Hair follicular keratinocyte (primary cell): Measurements from ENCODE around the gene GPSM1.

GRCh38 chr9:135888187-135888657 lies 19.1 kb downstream of the CAMSAP1 start:
- RAMPAGE, long total RNA: no peak

- RAMPAGE, long total RNA: no peak
These were observed 12.4 kb upstream of the CAMSAP1 start for GRCh38 chr9:135919538-135920395.

GRCh38 chr9:135933397-135934012 lies 26.2 kb upstream of the CAMSAP1 start:
- RAMPAGE, long total RNA: no peak

DNA sequence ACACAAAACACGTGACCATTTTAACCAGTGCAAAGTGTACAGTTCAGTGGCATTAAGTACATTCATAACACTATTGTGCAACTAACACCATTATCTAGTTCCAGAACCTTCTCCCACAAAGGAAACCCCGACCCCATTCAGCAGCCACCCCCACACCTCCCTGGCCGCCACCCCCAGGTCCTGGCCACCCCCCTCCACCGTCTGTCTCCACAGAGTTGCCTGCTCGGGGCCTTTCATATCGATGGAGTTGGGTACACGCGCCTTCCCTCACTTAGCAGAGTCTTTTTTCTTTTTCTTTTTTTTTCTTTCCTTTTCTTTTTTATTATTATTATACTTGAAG lies 33.7 kb upstream of the UBAC1 start:
- RAMPAGE, long total RNA: no peak

DNA sequence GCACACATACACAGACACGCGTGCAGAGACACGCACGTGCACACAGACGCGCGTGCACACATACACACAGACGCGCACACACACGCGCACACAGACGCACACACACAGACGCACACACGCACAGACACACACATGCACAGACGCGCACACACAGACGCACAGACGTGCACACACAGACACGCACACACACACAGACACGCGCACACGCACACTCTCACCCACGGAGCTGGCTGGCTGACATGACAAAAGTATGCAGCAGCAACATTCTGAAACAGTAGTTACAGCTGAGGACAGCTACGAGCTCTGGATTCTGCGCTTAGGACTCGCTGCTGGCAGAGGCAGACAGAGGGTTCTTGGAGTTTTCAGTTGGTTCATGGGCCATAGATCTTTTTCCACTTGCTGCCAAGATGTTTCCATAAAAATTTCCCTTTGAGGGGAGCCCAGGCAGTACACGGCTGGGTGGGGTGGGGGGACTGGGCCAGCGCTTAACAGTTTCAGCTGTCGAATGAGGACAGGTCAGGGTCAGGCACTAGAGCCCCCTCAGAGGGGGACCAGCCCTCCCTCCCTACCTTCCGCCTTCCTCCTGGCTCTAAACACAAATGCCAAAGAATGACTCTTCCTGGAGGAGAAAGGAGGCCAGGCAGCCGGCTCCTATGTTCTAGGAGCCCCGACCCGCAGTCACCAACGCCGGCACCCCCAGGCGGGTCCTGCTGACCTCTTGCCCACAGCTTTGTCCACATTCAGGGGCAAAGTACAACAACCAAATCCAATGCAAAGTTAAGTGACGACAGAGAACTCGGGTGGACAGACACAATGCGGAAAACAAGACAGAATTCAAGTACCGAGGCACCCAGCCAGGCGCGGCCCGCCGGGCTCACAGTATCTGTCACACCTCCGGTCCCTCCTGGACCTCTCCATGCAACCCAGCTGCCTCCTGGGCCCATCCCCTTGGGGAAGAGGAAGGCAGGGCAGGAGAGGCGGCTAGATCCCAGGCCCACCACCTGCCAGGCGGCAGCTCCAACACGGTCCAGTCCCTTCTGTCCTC lies 46.5 kb upstream of the UBAC1 start:
- RAMPAGE, long total RNA: no peak

DNA sequence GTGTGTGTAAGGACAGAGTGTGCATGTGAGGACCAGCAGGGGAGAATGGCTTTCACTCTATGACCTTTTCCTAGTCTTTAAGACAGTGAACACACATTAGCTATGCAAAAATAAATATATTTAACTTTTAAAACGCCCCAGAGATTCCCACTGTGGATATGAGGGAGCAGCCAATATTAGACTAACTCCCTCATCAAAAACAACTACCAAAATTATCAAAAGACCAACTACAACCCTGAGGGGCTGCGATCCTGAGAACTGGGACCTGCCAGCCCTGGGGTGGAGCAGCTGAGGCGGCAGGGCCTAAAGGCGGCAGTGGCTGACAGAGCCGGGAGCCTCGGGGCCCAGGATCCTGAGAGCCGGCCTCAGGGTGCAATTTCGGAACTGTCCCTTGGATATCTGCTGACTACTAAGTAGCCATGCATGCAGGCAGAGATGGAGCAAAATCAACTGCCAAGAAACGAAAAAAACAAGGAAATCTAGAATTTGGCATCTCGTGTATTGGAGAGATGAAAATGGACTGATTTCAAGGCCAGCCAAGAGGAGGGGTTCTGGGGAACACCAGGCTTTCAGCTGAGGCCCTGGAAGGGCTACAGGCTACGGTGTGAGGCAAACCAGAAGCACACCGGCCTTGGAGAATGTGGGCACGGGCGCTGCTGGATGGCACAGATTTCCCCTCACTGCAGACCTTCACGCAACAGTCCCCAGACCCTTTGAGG lies 63.6 kb upstream of the UBAC1 start:
- RAMPAGE, long total RNA: no peak

- RAMPAGE, long total RNA: no peak
These were observed 14.4 kb upstream of the TMEM250 start for GRCh38 chr9:136132741-136133729.

DNA sequence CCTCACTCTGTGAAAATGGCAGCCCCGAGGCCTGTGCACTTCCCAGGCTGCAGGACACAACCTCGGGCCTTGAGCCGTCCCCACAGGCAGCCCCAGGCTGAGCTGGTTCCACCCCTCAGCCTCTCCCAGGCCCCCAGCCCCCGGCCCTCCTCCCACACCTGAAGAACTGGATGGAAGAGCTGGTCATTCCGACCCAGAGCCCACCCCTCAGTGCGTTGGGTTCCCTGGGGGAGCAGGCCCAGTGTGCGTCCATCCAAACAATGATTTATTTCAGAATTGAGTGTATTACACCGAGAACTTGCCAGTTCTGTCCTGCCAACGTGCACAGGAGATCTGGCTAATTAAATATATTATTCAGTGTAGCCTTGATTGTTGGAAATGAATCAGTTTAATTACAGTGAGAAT lies 30.5 kb upstream of the TMEM250 start:
- RAMPAGE, long total RNA: no peak

DNA sequence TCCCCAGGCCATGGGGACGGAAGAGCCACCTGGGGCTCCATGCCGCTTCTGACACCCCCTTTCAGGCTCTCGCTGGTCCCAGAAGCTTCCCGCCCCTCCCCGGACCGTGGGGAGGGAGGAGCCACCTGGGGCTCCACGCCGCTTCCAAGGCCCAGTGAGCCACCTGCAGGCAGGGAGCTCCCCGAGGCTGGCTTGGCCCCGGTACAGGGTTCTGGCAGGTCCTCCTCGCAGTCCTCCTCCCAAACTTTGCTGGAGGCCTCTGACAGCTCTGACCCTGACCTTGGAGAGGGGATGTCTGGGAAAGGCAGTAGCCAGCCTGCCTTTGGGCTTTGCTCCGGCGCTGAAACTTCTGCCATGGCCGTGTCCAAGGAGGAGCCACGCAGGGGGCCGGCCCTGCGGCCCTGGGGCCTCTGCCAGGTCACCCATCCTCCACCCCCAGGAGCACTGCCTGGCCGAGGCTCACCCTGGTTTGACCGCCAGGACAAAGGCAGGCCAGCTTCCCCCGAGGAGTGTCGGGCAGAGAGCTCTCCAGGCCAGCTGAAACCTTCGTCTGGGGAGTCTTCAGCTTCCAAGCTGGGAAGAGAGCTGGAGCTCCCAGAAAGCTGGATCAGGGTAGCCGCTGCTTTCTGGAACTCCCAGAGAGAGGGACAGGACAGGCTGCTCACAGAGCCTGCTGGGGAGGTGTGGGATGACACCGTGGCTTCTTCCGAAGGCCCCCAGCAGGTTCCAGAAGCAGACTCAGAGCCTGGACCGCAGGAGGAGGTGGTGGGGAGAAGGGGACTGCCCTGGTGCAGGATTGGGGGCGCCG lies 8.9 kb upstream of the QSOX2 start:
- RAMPAGE, long total RNA: no peak

- RAMPAGE, long total RNA: no peak
These were observed 21.6 kb upstream of the QSOX2 start for GRCh38 chr9:136266805-136267987.

DNA sequence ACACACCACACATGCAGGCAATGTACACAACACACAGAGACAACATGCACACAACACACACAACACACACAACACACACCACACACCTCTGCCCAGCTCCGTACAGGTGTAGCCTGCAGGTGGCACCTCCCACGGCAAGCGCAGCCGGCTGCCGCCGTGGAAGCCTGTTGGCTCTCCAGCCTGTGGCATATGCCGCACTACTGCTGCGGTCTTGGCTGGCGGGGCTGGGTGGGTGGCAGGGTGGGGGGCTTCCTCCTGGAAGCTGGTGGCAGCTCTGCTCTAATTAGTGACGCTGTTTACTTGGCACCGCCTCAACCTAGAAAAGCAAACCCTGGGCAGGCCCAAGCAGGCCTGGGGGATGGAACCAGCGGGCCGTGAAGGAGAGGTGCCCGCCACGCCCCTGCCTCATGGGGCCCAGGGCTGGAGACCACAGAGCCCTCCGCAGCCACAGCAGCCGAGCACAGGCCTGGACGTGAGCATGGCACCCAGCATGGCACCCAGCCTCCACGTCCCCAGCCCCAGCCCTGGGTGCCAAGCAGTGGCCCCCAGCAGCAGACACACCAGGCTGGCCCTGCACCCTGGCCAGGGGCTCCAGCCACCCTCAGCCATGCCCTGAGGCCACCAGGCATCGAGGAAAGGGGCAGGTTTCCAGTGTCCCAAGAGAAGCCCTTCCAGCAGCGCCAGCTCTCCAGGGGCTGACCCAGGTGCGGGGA lies 5.2 kb upstream of the CCDC187 start:
- RAMPAGE, long total RNA: no peak

DNA sequence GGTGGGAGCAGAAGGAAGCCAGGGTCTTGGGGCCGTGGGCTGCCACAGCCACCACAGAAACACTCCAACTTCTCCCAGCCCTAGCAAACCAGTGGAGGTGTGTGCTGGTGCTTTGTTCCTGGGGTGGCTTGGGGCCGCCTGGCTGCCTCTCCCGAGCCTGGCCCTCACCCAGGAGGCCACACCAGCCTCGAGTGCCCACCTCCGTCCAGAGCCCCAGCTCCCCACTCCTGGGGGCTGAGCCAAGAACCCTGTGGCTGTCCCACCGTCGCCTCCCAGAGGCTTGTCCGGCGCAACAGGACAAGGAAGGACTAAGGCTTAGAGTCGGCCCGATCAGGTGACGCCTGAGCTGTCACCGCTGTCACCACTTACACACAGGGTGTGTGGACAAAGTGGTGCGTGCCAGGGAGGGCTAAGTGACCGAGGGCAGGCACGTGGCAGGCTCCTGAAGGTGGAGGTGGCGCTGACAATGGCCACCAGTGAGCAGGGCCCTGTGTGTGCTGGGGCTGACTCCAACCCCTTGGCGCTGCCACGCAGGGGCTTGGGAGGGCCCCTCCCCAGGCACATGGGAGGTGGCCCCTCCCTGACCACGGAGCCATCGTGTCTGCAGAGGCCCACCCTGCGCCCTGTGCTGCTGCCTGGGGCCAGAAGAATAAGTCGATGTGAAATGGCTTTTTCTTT lies 2.9 kb upstream of the GPSM1 start:
- RAMPAGE, long total RNA: no peak

GRCh38 chr9:136326748-136328024 lies at the start of gene GPSM1:
GPSM1 (plus strand) TSS chr9:136327539.
- RAMPAGE, long total RNA: no peak

DNA sequence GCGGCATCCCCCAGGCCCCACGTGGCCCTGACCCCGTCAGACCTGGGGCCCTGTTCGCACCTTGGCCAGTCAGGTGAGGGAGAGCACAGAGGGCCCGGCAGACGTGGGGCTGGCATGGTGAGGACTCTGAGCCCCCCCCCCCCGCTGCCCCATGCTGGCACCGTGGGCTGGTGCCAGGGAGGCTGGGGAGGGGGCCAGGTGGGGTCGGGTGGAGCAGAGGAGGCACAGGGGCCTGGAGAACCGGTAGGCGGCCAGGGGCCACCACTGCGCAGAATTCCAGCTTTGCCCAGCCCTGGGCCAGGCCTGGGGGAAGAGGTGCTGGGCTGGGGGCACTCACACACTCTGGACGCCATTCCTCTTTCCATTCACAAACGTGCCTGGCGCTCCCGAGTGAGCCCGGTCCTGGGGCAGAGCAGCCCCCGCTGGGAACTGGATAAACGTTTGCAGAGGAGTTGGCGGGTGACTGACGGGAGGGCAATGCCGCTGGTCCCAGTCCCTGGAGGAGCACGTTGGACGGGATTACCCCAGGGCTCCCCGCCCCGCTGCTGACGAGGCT lies 4.0 kb downstream of the GPSM1 start:
- RAMPAGE, long total RNA: no peak

GRCh38 chr9:136395544-136396437 lies 4.2 kb downstream of the SNAPC4 start:
- RAMPAGE, long total RNA: no peak

DNA sequence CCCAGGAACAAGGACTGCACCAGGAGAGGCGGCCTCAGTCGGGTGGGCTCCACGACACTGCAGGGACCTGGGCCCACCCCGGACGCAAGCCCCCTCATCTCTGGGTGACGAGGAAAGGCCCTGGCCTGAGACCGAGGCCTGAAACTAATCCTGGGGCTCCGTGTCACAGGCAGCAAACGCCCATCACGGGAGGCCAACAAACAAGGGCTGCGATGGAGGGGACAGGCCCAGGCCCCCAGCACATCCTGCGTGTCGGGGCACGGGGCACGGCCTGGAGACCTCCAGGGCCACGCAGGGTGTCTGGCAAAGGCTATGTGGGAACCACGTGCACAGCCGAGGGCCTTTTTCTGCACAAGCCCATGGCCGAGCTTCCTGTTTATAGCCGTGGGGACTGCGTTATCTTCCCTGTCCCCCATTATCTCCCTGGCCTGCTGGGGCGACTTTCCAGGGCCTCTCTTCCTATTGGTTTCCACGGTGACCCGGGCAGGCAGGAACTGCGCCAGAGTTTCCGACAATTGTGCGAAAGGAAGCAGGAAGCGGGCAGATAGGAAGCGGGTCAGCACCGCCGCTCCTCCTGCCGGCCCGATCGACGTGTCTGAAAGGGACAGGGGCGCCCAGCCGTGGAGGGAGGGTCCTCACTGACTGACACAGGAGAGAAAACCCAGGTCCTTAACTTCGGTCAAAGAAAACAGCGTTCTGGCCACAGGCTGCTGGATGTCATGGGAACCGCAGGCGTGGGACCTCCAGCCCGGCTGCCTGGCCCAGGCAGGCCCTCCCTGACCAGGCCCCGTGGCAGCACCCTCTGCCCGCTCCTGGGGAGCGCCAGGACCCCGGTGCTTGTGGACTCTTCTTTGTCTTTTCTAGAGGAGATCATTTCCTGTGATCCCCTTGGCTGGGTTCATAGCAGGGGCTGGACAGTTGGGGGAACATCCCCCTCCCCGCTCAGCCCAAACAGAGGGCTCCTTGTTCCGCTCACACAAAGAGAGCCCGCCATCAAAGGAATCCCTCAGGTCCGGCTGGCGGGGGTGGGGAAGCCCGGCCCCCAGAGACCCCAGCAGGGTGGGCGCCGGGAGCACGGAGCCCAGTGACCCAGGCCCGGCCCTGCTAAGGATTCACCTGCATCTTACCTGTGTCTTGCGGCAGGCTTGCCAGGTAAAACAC lies 29.1 kb upstream of the SEC16A start:
- RAMPAGE, long total RNA: no peak

- RAMPAGE, long total RNA: no peak
These were observed 19.9 kb downstream of the NOTCH1 start for GRCh38 chr9:136525831-136526552.

DNA sequence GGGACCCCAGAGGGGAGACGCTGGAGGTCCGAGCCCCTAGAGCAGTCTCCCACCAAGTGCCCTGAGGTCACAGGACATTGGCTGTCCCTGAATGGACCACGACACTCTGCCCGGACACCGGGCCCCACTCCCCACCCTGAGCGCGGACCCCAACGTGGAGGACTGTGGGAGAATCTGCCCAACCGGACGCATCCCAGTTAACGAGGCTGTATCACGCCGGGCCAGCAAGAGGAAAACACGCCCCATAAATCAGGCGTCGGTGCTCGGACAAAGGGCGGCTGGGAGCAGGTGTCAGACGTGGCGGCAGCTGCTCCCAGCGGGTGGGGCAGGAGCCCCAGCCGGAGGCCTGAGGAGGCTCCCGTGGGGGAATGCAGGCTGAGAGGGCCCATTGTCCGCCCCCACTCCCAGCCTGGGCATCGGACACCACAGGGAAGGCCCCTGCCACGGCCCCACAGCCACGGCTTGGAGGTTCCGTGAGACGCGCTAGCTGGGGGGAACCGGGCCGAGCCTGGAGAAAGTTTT lies 19.2 kb downstream of the NOTCH1 start:
- RAMPAGE, long total RNA: no peak

DNA sequence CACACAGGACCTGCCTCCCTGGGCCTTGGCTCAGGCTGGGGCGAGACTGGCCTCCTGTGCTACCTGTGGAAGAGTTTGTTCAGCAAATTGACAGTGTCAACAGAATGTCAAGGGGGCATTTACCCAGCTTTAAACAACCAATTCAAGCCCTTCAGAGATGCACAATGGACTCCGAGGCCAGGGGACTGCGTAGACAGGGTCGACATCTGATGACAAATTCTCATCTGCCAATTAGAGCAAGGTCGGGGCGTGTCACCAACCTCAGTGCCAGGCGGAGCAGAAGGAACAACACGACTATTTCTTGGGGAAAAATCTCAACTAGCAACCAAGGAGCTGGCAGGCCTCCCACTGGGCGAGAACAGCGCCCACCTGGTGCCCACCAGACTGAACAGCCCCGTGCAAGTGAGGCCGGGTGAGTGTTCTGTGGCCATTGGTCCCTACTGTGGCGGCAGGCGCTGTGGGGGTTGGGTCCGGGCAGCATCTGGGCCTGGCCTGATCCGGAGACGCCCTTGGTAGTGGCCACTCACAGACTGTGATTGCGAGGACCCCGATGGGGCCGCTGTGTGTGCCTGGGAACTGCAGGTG lies 11.6 kb downstream of the NOTCH1 start:
- RAMPAGE, long total RNA: no peak

GRCh38 chr9:136551158-136551777 lies 5.4 kb upstream of the NOTCH1 start:
- RAMPAGE, long total RNA: no peak